Left common carotid artery plus branches (tissue), 1 donor: ENCODE data around the genes AKR7A2, HTR6 and RNF186.

GRCh38 chr1:18927030-18928283, 25.1 kb upstream of the ALDH4A1 start:
- PRO-cap = no peak

DNA sequence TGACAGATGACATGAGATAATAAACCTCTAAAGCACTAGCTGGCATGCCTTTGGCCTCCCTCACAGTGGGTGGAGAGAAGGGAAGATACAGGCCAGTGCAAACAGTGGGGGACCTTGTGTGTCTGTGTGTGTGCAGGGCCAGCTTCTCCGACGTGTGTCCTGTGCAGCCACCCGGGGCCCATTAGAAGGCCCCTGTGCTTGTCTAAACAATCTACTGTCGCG, 32.4 kb upstream of the IFFO2 start:
- PRO-cap = no peak

DNA sequence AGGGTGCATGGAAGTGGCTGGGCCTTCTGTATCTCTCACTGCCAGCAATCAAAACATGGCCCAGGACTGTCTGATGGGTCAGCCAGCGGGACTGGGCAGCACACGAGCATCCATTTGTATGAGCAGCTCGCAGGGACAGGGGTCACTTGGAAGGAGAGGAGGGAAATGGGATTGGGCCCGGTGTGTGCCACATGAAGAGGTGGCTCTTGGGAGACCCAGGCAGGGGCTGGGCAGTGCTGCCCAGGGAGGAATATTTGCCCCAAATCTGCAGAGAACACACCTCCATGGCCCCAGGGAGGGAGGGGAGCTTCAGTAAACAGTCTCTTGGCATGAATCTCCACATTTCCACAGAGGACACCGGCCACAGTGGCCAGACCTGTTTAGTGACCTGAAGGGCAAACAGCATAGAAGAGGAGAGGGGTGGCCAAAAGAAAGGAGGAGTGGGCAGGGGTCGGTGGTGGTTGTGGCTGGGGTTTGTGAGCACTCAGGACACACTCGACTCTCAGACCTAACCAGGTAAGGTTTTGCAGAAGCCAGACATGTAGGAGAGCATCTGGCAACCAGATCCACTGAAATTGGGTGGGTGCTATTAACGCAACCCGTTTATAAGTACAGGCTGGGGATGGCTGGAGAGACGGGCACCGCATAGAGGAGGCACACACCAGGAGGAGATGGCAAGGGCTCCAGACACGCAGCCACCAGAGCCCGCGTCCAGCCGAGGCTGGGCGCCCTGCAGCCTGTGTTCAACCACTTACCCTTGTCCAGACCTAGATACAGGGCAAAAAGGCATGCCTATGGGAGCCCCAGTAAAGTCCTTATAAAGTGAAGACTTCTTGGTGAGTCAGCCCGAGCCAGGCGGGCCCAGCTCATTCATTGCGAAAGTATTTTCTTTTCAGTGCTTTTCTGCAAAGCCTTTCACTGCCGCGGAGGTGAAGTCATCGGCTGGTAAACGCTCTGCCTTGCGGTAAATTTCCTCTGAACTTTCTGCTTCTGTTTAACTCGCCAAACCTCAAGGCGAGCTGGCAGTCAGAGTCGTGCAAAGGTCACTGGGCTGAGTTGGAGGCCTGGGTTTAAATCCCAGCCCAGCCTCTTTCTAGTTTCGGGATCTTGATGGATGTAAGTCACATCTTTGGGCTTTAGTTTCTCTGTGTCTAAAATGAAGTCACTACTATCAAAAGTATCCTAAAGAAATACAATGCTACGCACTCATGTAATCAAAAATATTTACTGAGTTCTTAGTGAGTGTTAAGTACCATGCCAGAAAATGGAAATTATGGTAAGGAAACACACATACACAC, 54.3 kb upstream of the IFFO2 start:
- PRO-cap = no peak

DNA sequence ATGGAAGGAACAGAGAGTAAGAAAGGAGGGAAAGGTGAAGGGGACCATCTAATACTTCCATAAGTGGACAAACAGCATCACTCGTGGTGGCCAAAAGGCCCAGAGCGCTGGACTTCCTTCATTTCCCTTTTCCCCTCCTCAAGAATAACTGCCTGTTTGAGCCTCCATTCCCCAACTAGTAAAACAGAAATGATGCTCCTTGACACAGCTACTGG, 111.2 kb downstream of the UBR4 start:
- PRO-cap = no peak

- PRO-cap = no peak
Observed at GRCh38 chr1:19130206-19131001, 79.7 kb downstream of the UBR4 start.

- PRO-cap = no peak
Observed at GRCh38 chr1:19160397-19161336, 49.4 kb downstream of the UBR4 start.

- PRO-cap = no peak
Observed at GRCh38 chr1:19218773-19219883, 9.1 kb upstream of the UBR4 start.

- PRO-cap = bidirectional peak, plus-strand start at chr1:19312326, minus-strand start at chr1:19312101
Observed at GRCh38 chr1:19311554-19312604, at the start of gene AKR7A2. Gene AKR7A2, minus strand, starts transcription at chr1:19312144.

GRCh38 chr1:19390227-19390663, 78.1 kb downstream of the SLC66A1 start:
- PRO-cap = no peak

DNA sequence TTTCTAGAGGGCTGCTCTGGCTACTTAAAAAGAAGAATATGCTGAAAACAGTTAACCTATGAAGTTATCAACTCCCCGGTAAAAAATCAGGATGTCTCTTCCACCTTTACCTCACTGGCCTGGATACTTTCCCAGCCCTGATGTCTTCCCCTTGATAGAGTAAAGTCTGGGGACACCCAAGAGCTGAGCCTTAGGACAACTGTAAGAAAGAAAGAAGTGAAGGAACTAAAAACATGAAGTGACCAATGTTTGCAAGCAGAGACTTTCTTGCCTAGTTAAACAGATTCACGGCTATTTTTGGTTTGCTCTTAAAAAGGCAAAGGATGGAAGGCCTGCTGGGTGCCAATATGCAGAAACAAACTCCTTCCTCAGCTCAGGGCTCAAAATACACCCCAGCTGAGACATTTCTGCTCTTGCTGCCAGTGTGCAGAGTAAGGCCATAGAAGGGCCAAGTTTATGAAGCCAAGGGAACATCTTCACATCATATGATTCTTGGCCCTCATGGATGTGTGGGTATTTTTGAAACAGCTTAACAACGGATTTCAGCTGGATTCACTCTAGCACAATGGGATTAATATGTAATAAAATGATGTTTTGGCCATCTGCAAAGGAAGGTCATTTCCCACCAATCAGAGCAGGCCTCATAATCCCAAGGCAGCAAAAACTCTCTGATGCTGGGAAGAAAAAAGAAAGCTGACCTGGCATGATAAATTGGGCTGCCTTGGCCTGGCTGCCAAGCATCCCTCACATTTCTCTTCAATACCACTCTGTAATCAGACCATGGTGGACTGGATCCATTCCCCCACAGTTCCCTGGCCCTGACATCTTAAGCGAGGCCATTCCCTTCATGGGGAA, 70.8 kb downstream of the CAPZB start:
- PRO-cap = no peak

DNA sequence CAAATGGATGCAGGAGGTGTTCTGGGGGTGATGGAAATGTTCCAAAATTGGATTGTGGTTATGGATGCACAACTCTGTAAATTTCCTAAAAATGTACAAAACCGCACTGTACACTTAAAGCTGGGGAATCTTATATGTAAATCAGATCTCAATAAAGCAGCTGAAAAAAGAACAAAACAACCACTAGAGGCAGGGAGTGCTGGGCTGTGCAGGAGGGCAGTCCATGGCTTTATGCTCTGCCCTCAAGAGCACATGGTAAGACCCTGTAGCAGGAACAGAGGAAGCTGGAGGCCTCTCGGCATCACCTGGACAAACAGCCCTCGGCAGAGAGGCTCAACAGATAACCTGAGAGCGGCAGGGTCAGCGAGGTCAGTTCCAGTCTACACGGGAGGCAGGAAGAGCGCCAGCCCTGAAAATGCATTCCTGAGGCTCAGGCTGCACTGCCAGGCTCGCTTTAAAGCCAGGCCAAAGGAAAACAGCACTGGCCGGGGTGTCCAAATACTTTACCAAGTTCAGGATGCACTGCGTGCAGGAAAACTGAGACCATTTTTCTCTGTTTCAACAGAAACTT, 39.5 kb downstream of the CAPZB start:
- PRO-cap = no peak

- PRO-cap = no peak
Observed at GRCh38 chr1:19533609-19534032, 48.3 kb upstream of the CAPZB start.

GRCh38 chr1:19652088-19652619, 8.0 kb downstream of the NBL1 start:
- PRO-cap = no peak

- PRO-cap = no peak
Observed at GRCh38 chr1:19664634-19665274, at the start of gene HTR6. Gene HTR6, plus strand, starts transcription at chr1:19664875.

GRCh38 chr1:19742112-19742720, 57.5 kb downstream of the TMCO4 start:
- PRO-cap = no peak

GRCh38 chr1:19750357-19751014, 49.2 kb downstream of the TMCO4 start:
- PRO-cap = no peak

DNA sequence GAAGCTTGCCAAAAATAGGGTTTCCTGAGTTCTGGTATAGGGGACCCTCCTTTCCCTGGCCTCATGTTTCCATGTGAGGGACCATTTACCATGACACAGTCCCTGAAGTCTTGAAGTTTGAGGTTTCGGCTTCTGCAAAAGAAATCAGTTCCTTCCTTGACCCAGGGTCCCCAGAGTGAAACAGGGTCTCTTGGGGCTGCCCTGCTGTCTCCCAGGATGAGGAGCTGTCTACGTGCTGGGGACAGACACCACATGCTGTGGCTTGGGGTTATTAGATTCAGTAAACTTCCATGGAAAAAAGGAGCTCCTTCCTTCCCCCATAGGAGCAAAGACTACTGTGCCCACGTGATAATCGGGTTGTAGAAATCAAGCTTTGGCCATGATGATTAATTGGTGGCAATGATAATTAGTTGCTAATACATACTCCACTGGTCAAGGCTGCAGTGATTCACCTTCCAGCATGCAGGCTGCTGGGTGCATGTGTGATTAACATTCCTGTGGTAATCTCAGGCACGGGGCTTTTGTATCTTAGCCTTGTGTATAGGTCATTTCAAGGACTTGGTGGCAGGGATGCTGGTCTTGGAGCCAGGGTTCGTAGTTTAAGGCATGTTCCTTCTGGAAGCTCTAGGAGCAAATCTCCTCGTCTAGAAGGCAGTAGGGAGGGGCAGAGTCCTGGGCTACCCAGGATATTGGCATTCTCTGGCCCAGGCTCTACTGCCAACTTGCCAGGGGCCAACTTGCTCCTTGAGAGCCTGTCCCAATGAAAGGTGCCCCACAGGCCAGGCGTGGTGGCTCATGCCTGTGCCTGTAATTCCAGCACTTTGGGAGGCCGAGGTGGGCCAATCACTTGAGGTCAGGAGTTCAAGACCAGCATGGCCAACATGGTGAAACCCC, 41.4 kb downstream of the TMCO4 start:
- PRO-cap = no peak

DNA sequence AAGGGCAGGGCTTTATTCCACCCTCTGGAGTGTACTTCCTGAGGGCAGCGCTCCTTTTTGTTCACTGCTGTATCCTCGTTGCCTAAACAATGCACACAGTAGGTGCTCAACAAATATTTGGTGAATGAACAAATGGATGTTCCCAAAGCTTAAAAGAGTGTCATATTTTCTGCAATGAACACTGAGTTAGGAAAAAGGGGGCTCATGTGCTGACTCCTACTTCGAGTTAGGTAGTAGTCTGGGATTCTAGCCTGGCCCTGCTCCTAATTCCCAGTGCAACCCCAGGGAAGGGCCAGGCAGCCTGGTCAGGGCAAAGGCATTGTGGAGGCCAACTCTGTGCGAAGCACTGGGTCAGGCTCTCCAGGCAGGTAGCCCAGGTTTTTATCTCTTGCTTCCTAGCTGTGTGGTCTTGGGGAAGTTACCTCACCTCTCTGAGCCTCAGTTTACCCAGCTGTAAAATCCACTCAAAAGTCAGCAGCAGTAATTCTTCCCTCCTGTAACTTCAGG, 916 bp downstream of the TMCO4 start:
- PRO-cap = no peak

- PRO-cap = no peak
Observed at GRCh38 chr1:19812835-19813764, 2.0 kb downstream of the RNF186 start.

DNA sequence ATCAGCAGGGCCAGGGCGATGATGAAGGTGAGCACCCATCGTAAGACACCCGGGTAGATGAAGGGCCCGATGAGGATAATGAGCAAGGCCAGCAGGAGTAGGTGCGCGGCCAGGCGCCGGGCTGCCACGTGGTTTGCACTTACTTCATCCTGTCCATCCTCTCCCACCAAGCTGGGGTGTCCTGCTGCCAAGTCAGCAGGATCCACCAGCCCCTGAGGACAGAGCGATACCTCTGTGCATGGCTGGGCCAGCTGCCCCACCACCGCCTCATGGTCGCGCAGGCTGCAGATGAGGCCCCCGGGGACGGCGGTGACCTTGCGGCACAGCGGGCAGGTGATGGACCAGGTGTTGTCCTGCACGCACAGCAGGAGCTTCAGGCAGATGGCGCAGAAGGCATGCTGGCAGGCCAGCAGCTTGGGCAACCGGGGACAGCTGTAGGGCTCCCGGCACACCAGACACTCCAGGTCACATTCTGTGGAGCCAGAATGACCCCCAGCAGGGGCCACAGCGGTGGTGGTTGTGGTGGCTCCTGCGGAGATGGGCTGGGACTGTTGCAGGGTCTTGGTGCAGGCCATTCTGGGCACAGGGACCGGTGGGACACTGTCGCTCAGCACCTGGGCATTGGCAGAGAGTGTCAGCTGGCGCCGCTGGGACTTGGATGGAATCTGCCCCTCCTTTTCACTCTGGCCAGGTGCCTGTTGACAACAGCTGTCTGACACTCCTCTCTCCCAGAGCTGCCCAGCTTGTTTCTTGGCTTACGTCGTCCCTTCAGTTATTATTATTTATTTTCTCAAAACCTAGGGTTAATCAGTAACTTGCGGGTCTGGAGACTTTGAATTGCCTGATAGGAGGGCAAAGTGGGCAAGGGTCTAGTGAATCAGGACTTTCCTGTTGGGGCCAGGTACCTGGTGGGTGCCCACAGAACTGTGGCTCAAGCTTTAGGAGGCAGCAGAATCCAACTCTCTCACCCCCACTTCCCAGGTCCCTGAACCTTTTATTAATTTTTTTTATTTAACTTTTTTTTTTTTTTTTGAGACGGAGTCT, at the start of gene RNF186:
Gene RNF186, minus strand, starts transcription at position 757 of the 1,044 bp plus-strand sequence.
- PRO-cap = no peak